Mononuclear cell (primary cell): Measurements from ENCODE around the gene MND1.

- RRBS: no CpG with 5 or more reads among the region's 10 CpGs
Measured at GRCh38 chr4:153083226-153084158, 120.8 kb upstream of the TRIM2 start.

- RRBS: no CpG with 5 or more reads among the region's 6 CpGs
Measured at GRCh38 chr4:153219803-153220431, 15.7 kb downstream of the TRIM2 start.

- RRBS: no CpG with 5 or more reads among the region's 24 CpGs
Measured at GRCh38 chr4:153257004-153258065, 53.1 kb downstream of the TRIM2 start.

GRCh38 chr4:153344028-153344823 lies at the start of gene MND1:
TSS of gene MND1 (plus strand) at chr4:153344688.
- RRBS: 1% methylated on average over 26 of the region's 59 CpGs

GRCh38 chr4:153467689-153468245 lies 1.6 kb downstream of the TMEM131L start:
- RRBS: no CpG with 5 or more reads among the region's 6 CpGs

GRCh38 chr4:153498397-153499097 lies 32.4 kb downstream of the TMEM131L start:
- RRBS: no CpG with 5 or more reads among the region's 6 CpGs

- RRBS: no CpG with 5 or more reads among the region's 8 CpGs
Measured at GRCh38 chr4:153638020-153638458, 46.0 kb upstream of the TLR2 start.

DNA sequence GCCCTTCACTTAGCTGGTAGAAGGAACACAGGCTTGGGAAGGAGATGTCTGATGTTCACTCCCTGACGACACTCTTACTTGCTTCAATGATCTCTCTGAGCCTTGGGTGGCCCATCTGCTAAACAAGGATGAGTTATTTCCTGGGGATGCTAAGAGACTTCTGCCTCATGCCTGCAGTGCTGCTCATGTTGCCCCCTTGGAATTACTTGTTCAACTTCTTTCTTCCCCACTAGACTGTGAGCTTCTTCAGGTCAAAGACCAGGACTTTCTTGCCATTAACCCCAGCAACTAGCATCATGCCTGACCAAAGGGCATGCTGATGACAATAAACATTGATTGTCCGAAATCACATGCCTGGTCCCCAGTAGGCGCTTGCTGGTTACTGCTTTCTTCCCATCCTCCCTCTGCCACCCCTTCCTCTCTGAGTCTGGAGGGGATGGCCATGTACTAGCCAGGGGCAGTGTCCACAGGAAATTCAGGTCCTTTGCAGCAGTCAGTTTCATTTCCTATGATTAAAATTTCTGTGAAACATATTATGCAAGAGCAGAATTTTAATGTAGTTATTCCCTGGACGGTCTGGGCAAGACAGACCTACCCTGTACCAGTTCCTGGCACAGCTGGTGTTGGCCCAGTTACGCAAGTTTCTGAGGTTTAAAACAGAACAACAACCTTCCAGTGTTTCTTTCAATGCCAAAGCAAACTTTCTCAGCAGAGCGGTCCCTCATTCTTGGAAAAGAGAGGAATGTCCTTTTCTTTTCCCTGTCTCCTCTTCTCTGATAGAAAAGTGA lies 28.3 kb upstream of the TLR2 start:
- RRBS: no CpG with 5 or more reads among the region's 6 CpGs

- RRBS: 5% methylated on average over 7 of the region's 35 CpGs
Measured at GRCh38 chr4:153759077-153759804, 583 bp downstream of the RNF175 start.

GRCh38 chr4:154570078-154570721 lies 7.4 kb downstream of the FGB start:
- RRBS: no CpG with 5 or more reads among the region's 7 CpGs

DNA sequence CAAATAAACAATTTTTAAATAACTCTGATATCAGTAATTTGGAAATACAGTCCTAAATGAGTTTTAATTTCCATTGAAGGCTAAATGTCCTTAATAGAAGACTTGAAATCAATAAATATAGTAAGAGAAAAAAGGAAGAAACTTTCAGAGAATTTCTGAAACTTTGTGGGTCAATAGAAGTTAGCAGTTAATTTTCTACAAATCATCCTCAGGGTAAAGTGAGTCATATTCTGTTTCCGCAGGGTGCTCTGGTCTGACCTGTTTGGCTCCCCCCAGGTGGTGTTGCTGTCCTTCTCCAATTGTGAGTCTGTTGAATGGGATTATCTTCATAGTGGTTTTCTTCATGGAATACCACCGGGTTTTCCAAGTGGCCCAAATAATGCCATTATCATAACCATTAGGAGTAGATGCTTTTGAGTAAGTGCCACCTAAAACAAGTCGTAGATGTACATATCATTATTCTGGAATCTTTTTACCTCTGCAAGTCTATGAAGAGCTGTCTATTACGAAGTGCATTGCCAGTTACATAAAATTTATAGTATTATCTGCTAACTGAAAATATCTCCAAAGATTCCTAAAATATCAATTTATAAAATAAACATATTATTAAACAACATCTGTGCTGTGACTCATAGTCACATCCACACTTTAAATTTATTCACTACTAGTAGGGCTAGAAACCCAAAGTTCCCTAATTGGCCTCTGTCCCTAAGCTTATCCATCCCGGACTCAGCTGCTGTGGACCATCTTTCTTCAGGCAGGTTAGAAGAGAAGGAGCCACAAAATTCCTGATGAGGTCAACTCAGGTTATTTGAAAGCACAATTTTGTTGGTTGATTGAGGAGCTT lies 7.6 kb downstream of the FGG start:
- RRBS: no CpG with 5 or more reads among the region's 5 CpGs

- RRBS: no CpG with 5 or more reads among the region's 3 CpGs
Measured at GRCh38 chr4:154616641-154617126, 4.2 kb upstream of the FGG start.

DNA sequence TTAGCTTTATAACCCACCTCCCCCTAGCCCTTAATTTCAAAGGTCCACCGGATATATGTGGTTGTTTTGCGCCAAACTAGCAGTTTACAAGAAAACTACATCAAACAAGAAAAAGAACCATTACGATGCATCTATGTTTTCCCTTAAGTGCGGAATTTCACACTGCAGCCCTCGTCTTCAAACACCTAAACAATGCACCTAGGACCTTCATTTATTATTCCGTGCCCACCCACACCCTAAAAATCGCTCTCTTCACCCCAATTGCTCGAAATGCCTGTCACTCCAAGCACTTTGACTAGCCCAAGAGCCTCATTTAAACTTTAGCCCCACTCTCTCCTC lies 255 bp upstream of the RBM46 start:
- RRBS: no CpG with 5 or more reads among the region's 8 CpGs

- RRBS: no CpG with 5 or more reads among the region's 10 CpGs
Measured at GRCh38 chr4:155392797-155393270, 16.1 kb upstream of the MAP9 start.

- RRBS: no CpG with 5 or more reads among the region's 4 CpGs
Measured at GRCh38 chr4:155570053-155570415, 96.6 kb upstream of the GUCY1A1 start.

DNA sequence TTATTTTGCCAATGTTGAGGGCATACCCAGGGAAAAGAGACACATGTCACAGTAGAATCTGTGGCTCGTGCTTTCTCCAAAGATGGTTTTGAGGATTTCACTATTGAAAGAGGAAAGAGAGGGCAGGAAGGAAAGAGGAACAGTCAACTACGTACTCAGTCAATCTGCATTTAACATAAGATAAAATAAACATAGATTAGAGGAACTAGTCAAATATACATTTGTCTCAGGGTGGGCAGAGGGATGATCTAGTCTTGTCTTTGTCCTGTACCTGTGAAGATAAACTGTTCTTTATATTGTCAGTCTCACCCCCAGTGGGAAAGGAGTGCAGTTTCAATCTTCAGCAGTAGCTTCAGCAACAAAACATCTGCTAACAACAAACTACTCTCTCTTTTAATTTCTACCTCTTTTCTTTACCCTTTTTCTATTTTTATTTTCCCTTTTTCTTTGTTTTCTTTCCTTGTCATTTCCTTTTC lies 51.6 kb upstream of the GUCY1A1 start:
- RRBS: no CpG with 5 or more reads among the region's 2 CpGs

DNA sequence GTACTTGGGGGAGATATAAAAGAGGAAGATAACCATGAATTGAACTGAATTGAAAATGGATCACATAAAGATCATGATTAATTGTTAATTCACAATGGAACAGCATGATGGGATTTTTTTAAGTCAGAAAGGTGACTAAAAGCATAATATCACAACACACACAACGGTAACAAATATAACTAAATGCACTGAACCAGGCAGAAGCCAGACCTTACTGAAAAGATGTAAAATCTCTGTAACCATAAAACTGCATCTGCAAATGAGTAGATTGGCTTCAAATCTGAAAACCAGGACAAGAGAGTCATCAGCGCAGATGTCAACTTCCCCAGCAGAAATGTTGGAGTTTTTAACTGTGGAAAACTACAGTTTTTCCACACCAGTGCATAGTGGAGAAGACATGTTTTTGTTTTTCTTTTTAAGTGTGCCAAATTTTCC lies 436 bp upstream of the GUCY1A1 start:
- RRBS: no CpG with 5 or more reads among the region's 2 CpGs

DNA sequence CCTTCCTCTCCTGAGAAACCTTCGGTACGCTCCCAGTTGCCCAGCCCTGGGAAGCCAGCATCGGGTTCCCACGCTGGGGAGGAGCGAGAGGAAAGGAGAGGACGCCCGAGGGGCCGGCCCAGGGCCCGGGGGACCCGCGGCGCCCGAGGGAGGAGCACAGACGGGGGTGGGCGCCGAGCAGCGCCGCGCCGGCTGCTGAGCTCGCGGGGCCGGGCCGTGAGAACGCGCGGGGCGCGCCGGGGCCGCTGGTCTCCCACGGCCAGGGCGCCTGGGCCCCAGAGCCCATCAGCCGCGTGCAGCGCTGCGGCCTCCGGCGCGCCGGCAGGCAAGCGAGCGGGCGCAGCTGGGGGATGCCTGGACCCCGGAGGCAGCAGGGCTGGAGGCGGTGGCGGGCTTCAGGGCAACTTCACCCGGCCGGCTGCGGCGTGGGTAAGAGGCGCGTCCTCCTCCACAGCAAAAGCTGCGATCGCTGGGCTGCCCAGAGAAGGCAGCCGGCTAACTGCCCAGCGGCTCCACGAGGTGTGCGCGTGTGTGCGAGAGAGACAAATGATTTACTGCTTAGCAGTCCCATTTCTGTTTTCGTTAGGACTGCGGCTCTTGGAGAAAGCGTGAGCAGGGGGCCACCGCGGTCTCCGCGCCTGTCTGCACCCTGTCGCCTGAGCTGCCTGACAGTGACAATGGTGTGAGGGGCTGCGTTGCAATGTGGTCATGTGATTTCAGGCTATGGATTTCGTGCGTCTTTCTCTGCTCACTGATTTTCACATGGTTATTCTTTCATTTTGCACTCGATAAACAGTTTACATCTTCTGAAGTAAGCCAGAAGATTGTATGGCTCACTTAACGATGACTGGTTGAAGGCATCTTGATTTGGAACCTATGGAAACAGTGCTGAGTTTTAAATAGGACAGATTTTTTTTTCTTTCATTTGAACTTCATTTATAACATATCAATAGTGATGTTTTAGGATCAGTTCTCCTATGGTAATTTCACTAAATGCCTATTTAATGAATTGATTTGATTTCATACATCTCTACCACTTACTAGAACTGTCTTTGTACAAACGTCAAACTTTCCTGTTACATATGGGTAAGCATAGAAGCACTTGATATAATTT lies 1.2 kb downstream of the GUCY1A1 start:
- RRBS: 4% methylated on average over 41 of the region's 75 CpGs

DNA sequence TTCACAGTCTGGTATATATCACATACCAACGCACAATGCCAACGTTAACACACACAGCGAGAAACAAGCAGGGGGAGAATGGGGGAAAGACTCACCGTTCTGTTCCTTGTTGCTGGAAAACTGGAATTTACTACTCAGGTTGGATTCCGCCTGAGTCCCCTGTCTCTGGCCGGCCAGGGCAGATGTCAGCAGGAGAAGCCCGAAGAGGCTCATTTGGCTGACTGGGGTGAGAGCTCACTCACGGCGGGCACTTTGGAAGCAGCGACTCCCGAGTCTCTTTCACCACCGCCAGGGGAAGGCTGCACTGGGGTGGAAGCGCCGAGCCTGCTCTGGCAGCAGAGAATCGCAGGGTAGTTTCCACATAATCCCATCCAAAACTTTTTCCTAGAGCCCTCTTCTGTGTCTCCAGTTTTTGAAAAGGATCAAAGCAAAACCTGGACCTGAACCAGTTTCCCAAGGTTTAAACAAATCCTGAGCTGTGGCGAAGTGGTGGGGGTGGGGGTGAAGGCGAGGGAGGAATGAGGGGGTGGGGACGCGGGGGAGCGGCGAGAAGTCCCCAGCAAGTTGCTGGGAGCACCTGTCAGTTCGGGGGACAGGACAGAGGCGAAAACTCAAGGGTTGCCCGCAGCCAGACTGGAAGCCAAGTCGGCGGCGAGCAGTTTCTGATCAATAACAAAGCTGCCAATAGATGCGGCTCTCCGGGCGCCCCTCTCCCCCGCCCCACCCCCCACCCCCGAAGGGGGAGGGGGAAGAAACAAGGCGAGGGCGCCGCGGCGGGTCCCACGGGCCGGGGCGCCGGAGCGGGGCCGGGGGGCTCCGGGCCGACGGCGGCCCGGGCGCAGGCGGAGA lies 684 bp downstream of the PDGFC start:
- RRBS: 3% methylated on average over 13 of the region's 50 CpGs

DNA sequence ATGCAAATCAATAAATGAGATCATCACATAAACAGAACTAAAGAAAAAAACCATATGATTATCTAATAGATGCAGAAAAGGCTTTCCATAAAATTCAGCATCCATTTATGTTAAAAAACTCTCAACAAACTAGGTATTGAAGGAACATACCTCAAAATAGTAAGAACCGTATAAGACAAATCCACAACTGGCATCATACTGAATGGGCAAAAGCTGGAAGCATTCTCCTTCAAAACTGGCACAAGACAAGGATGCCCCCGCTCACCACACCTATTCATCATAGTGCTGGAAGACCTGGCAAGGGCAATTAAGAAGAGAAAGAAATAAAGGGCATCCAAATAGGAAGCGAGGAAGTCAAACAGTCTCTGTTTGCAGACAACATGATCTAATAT lies 142.6 kb downstream of the GASK1B start:
- RRBS: no CpG with 5 or more reads among the region's 3 CpGs